ENCODE measurements around the gene NEK6.

GRCh38 chr9:124222329-124222719 lies 35.4 kb upstream of the NEK6 start:
- RAMPAGE, long total RNA: no peak
- RRBS: no CpG with 5 or more reads among the region's 7 CpGs

GRCh38 chr9:124242170-124242832 lies 15.4 kb upstream of the NEK6 start:
- RAMPAGE, long total RNA: no peak
- RRBS: no CpG with 5 or more reads among the region's 17 CpGs

DNA sequence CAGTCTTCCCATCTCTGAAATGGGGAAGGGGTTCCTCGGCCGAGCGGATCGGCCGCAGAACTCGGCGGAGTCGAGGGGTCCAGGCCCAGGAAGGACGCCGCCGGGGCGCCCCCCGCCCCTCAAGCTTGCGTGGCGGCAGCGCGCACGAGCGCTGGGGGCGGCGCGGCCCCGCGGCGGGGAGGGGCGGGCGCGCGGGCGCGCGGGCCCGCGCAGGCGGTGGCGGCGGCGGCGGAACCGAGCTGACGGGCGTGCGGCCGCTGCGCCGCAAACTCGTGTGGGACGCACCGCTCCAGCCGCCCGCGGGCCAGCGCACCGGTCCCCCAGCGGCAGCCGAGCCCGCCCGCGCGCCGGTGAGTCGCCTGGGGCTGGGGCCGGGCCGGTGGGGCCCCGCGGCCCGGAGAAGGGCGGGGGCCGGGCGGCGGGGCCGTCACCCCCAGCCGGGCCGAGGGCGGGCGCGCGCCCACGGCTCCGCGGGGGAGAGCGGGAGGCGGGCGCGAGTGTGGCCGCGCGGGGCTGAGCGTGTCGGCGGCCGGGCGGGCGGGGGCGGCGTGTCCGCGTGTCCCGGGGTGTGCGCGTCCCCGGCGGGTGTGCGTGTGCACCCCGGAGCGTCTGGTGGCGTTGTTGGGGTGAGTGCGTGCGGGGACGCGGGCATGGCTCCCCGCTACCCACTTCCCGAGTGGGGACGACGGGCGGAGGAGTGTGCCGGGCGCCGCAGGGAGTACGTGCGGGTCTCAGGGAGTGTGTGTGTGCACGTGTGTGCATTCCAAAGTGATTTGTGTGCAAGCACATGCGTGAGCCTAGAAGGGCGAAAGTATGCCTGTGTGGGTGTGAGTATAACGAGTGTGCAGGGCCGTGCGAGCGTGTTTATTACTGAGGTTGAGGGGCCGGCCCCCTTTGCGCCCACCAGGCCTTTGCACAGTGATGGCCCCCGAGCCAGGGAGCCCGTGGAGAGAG lies at the start of gene NEK6:
Gene NEK6 (plus strand): TSS at position 214 of the 954 bp plus-strand sequence.
- RAMPAGE, long total RNA: no peak
- RRBS: 1% methylated on average over 33 of the region's 132 CpGs

DNA sequence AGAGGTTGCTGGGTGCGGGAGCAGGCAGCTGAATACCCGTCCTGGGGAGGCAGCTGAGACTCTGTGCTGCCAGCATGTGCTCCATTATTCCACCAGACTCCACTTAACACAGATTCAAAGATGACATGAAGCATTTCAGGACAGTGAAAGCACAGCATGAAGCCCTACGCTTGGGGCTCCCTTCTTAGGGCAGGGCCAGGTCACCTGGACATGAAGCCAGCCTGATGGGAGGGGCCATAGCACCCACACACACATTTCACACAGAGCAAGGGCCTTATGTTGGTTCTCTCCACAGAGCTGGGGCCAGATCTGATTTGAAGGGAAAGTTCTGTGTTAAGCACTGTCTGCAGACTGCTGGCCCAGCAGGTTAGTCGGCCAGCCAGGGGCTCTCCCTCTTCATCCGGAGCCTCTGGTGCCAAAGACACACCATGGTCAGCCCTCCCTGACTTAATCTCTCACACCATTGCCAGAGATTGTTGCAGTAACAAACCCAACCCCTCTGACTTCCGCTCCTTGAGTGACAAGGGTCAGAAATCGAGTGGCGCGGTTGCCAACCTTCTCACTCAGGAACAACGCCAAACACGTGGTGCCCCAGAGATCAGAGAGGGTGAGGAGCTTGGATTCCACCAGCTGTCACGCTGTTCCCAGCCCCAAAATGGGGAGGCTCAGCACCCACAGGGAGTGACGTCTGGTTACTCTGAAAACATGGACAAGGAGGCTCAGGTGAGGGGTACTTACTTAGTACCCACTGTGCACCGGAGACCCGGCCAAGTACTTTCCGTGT lies 13.2 kb downstream of the NEK6 start:
- RAMPAGE, long total RNA: no peak
- RRBS: no CpG with 5 or more reads among the region's 16 CpGs

- RAMPAGE, long total RNA: no peak
- RRBS: no CpG with 5 or more reads among the region's 24 CpGs
Measured at GRCh38 chr9:124284874-124285676, 27.3 kb downstream of the NEK6 start.

DNA sequence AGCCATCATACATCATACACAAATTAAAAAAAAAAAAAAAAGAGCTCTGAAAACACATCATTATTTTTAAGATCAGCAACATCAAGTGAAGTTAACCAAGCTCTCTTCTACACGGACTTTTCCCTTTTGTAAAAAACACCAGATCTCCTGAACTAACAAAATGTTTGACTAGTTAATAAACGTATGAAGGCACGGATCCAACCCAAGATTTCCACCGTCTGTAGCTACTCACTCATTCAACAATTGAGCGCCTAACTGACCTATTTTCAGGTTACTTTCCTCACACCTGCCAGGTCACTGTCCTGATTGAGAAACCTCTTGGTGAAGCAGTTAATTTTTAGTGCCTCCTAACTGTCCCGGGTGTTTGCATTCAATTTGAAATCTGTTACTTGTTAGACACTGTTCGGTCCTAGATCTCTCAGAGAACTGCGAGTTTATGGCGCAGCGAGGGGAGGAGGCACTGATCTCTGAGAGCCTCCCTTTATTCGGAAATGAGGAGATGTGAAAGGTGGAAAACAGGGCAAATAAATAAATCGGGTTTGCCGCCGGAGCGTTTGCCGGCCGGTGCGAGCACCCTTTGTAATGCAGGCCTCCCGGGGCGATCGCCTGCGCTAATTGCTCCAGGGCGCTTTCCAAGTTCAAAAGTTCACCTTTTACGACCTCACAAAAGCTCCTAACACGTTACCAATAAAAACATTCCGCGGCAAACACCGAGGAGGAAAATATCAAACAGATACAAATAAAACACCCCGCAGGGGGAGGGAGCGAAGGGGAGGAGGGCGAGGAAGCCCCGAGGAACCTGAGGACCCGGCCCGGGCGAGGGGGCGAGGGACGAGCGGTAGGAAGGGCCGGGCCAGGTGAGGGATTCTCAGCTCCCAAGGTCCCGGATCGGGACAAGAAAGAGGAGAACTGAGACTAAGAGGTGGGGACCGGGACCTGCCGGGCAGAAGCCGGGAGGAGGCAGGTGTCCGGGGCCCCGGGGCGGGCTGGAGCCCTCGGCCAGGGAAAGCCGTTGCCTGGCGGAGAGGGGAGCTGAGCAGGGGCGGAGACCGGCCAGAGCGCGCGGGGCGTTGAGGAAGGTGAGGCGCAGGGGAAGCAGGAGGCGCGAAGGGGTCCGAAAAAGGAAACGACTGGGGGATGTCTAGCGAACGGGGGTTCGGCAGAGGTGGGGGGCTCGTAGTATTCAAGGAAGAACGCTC lies 1.5 kb downstream of the NR6A1 start:
- RAMPAGE, long total RNA: no peak
- RRBS: under 1% methylated on average over 9 of the region's 66 CpGs

- RAMPAGE, long total RNA: no peak
- RRBS: no CpG with 5 or more reads among the region's 16 CpGs
Measured at GRCh38 chr9:124810580-124811422, 33.9 kb downstream of the OLFML2A start.

DNA sequence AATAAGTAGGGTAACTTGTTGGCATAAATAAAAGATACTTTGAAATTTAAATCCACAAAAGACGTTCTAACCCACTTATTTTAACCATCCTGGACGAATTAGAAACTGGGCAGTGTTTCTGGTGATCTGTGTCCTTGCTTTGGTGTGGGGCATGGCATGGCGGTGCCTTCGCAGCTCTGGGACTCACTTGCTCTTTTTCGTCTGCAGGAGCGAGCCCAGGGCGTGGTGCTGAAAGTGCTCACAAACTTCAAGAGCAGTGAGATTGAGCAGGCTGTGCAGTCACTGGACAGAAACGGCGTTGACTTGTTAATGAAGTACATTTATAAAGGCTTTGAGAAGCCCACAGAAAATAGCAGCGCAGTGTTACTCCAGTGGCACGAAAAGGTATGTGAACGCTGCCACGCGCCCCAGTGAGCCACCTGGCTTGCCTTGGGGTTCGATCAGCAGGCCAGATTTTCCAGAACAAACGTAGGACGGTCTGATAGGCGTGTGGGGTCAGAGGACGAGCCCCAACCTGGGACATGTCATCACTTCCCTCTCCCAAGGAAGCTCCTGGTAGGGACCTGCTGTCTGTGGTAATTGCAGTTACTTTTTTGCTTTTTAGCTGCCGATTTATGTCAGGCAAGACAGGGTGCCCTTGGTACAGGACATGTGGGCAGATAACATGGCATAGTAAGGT lies 13.0 kb downstream of the ARPC5L start:
- RAMPAGE, long total RNA: no peak
- RRBS: no CpG with 5 or more reads among the region's 20 CpGs

DNA sequence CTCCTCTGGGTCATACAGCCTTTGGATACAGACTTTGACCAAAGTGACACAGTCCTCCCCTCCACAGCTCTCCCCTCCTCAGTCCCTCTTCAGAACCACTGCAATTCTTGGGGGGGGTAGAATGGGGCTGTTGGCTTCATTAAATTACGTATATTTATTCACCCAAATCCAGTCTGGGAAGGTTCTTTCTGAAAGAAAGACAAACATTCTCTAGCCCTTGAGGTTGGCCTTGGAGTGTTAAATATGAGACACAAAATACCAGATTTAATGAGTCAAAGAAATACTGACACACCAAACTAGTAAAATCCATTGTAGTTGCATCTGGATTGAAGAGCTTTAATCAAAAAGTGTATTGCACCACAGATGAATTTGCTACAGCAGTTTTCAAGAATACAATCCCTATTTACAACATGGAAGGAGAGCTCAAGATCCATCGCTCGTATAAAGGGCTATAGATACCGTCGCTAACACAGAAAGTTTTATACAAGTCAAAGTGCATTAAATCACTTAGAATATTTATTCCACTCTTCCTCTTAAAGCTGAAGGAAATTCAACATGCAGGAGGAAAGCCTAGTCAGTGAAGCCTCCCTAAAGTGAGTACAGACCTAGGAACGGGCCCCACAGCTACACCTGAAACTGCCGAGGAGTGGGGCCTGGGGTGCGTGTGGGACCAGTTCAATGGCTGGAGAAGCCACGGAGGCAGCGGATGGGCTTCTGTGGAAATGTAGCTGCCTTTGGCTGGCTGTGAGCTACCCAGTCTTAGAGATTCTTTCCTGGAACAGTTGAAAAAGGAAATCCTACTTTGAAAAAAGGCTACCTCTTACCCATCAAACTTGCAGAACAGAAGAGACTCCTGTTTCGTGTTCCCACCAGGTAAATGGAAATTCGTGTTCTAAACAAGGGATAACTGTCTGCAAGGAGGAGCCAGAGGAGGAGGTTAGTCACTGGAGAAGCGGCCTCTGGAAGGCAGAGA lies 16.4 kb downstream of the ARPC5L start:
- RAMPAGE, long total RNA: no peak
- RRBS: no CpG with 5 or more reads among the region's 13 CpGs

- RAMPAGE, long total RNA: no peak
- RRBS: no CpG with 5 or more reads among the region's 1 CpG
Measured at GRCh38 chr9:124950056-124950410, 9.2 kb upstream of the GOLGA1 start.

DNA sequence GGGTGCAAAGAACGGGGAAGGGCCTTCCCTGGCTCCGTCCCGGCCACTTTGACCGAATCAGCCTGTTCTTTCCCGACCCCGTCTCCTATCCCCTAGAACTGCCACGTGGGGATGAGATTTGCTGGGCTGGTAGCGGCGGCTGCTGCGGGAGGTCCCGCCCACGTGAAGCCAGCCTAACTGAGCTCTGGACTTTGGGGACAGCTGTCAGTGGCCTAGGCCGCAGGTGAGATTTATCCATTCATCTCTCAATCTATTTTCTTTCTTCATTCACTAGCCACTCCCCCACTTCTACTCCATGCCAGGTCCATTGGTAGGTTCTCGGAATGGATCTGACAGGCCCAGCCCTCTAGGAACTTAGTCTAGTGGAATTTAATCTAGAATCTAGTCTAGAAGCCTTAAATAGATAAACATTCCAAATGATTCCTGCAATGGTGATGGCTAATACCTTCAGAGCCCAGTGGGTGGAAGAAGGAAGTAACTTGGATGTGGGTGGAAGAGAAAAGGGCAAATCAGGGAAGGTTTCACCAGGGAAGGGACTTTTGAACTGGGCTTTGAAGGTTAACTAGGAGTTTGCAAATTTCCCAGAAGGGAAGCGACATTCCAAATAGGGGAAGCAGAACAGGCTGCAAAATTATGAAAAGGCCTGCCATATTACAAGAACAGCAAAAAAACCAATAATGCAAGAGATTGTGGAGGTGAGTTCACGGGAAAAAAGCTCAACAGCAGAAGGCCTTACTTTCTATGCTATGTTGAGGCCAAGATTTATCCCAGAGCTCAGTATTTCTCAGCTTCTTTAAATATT lies 543 bp downstream of the RABEPK start:
- RAMPAGE, long total RNA: no peak
- RRBS: no CpG with 5 or more reads among the region's 16 CpGs

DNA sequence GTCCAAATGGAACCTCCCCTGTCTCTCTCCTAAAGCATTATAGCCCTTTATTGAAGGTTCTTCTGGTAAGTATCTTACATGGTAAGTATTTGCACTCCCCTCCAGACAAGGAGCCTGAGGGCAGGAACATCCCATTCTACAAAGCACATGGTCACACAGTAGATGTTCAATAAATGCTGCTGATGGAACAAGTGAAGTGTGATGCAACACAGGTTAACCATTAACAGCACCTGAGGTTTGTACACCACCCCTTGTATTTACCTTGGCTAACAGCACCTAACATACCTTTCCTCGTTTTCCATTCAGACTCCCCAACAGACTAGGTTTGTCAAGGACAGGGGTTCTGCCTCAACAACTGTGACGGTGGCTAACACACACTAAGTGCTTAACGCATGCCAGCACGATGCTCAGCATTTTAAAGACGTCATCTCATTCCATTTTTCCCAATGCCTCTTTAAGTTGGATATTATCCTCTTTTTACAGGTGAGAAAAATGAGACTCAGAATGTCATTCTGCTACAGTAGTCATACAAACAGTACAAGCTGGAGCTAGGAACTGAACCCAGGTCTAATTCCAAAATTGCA lies 213.6 kb downstream of the MAPKAP1 start:
- RAMPAGE, long total RNA: no peak
- RRBS: no CpG with 5 or more reads among the region's 5 CpGs

GRCh38 chr9:125585513-125586330 lies 121.3 kb downstream of the MAPKAP1 start:
- RAMPAGE, long total RNA: no peak
- RRBS: no CpG with 5 or more reads among the region's 11 CpGs

DNA sequence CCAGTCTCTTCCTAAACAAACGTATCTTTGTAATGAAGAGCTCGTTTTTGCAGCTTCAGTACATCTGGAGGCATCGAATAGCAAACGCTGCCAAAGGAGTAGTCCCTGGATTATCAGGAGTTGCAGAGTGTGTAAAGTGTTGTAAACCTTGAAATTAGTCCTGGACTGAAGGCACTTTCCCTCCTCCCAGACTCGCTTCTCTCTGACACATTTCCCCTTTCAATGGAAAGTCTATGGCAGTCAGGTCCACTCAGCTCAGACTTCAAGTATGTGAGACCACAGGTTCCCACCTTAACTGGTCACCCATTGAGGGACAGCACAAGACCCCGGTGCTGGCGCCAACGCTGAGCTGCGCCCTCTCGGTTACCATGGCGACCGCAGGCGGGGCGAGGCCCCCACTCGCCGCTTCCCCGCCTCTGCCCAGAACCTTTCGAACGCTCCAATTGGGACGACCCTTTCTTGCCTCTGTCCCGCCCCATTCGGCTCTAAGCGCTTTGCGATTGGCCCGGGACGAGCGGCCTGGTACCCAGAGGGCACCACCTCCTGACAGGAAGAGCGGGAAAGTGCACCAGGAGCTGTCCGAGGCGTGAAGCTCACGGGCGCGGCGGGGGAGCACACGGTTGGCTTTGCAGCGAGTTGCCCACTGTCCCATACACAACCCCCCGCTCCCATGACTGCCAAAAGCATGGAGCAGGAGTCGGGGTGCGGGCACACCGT lies 1.3 kb upstream of the PBX3 start:
- RAMPAGE, long total RNA: no peak
- RRBS: no CpG with 5 or more reads among the region's 40 CpGs

DNA sequence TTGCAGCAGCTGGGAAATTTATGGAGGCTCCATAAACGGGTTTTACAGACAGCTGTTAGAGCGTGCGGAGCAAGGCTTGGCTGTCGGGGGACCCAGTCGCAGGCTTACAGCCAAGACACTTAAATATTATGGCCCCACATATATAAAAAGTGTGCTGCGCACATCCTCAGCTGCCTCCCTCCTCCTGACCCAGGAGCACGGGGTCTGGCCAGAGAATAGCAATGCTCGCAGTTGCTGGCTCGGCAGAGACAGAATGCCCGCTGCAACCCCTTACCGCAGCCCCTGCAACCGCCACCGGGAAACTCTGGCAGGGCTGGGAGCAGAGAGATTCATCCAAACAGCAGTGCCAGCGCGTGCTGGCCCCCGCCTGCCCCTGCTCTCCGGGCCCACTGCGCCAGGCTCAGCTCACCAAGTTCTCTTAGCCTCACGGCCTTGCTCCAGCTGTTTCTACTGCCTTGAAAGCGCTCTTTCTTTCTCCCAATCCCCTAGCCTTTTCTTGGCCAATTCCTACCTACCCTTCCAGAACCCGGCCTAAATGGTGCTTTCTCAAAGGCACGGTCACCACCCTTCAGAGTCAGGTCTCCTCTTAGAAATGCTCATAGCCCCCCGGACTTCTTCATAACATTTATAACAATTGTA lies 28.2 kb upstream of the MVB12B start:
- RAMPAGE, long total RNA: no peak
- RRBS: 47% methylated on average over 8 of the region's 23 CpGs

GRCh38 chr9:126389957-126390295 lies 63.3 kb downstream of the MVB12B start:
- RAMPAGE, long total RNA: no peak
- RRBS: no CpG with 5 or more reads among the region's 2 CpGs

DNA sequence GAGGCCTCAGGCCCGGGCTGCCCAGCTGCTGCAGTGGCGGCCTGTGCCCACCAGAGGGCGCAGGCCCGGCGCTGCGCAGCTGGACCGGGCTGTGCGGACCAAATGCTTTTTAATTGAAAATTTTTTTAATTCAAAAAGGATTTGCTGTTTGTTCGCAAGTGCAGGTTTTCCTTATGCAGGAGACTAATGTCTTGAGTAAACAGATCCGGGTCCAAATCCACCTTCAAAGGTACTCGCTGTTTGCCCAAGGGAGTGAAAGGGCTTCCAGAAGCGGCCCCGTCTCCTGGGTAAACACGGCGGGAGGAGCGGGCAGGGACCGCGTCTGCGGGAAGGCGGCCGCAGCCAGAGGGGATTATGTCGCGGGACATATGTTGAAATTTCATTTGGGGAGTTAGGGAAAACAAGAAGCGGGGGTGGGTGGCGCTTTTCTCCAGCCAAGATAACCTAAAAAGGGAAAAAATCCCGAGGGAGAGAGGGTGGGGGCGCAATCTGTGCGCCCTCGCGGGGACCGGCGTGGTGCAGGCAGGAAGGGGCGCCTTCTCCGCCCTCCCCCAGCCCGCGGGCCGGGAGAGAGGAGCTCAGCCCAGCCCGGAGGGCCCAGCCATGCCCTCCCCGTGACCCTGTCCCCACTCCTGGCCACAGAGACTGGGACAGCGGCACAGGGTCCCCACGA lies 114.3 kb upstream of the LMX1B start:
- RAMPAGE, long total RNA: no peak
- RRBS: 3% methylated on average over 11 of the region's 41 CpGs

DNA sequence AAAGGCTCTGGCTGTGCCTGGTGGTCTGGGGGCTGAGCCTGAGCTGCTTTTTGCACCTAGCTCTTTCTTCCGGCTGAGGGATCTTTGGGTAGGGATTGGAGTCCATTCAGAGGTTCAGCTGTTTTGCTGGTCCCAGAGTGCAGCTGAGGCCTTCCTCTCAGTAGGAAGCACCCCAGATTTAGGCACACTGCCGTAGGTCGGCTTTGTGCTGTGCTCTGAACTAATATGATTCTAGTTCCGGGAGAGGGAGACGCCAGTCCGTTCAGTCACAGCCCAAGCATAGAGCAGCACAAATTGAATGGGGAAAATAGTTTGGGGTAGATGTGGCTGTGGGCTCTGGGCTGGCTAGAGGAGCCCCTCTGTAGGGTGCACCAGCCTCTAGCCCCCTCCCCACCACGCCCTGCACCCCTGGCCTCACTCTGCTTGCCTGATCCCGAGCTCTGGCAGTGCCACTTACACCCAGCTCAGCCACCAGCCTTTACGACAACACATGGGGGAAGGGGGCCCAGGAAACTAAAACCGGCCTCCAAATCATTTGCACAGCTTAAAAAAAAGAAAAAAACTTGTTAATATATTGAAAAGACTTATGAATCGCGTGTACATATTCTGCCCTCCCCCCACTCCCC lies 3.2 kb downstream of the LMX1B start:
- RAMPAGE, long total RNA: no peak
- RRBS: no CpG with 5 or more reads among the region's 12 CpGs

DNA sequence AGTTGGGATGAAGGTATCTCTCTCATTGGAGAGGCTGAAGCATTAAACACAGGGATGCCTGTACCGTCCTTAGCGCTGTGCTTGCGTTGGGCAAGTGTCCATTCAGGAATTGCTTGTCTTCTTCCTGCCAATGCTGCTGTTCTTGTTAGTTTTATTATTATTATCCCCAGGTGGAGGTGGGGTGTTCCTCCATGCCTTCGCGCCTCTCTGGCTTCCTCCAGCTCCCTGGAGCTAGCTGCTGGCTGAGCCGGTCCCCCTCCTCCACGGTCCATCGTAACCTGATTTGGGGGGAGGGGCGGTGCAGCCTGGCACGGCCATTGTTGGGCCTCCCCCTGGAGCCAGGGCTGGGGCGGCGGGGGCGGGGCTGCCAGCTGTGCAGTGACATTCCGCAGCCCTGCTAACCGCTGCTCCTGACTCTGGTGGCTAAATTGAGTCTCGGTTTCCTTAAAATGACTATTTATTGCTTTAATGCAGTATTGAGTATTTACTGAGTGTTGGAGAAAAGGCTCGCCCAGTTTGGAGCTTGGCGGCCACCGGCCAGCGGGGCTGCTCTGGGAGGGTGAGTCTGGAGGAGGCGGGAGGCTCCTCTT lies 51.3 kb downstream of the LMX1B start:
- RAMPAGE, long total RNA: no peak
- RRBS: 4% methylated on average over 2 of the region's 21 CpGs

- RAMPAGE, long total RNA: no peak
- RRBS: 1% methylated on average over 32 of the region's 54 CpGs
Measured at GRCh38 chr9:126722131-126722990, 82.5 kb upstream of the ZBTB43 start.

Data from epithelial cell of proximal tubule (primary cell).